IMR-90 (cell line): ENCODE measurements around the genes SERPINE3 and NEK3.

GRCh38 chr13:50123365-50124085 is 108.3 kb downstream of the KCNRG start:
- RRBS: 1% methylated on average over 2 of the region's 34 CpGs
CAGE:
- cytosol, long polyA plus RNA: no peak
- long polyA plus RNA: no peak
- nucleus, long polyA plus RNA: no peak

- RRBS: no CpG with 5 or more reads among the region's 4 CpGs
CAGE:
- cytosol, long polyA plus RNA: no peak
- long polyA plus RNA: no peak
- nucleus, long polyA plus RNA: no peak
These were observed 193.1 kb downstream of the KCNRG start for GRCh38 chr13:50208429-50208740.

DNA sequence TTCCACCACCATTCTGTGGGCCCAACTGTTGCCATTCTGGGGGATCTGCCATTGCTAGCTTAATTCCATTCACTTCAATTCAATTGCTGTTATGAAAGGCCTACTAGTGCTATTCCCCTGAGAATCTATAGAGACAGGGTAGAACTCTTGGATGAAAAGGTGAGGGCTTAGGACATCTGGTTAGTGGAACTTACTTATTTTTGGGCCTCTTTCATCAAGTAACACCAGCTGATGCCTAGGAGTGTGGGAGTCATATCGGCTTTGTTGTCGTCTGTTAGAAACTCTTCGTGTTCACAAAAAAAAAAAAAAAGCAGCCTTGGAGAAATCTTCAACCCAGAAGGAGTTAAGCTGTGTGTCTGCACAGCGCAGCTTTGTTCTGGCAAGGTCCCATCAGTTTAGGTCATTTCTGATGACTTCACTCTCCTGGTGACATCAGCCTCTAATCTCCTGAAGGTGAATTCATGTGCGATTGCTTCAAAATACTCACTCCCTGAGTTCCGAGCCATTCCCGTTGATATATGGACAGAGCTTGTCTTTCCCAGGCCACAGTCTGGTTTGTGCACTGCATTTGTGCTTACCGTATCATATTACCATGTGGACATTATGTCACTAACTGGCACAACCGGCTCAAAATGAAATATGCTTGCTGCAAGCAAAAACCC is 342.2 kb downstream of the KCNRG start:
- RRBS: no CpG with 5 or more reads among the region's 9 CpGs
CAGE:
- cytosol, long polyA plus RNA: no peak
- long polyA plus RNA: no peak
- nucleus, long polyA plus RNA: no peak

- RRBS: no CpG with 5 or more reads among the region's 3 CpGs
CAGE:
- cytosol, long polyA plus RNA: no peak
- long polyA plus RNA: no peak
- nucleus, long polyA plus RNA: no peak
These were observed 396.2 kb downstream of the KCNRG start for GRCh38 chr13:50411407-50411942.

DNA sequence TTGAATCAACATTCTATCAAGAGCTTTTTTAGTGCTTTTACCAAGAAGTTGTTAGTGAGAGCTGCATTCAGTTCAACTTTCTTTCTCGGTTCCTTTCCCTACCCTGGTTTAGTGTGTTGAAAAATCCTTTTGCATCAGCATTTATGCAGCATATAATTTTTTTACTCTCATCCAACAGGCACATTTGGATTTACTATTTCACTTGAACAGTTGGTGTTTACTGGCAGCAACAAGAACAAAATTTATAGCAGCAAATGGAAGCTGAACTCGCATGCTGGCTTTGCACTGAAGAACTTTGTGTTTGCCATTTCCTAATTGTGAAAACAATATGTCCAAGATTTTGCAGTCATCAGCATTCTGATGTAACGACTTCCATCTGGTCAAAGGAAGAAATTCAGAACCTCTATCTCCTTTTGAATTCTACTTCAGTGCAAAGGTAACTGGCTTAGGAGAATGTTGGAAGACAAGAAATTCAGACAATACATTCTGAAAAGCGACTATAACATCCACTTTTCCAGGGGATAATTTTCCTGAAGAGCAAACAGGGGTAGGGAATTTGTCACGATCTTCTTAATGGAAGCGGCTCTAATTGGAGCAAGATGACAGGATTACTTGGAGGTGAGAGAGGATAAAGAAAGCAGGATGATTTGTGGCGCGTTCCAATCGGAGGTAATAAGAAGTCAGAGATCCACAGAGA is 131.0 kb downstream of the DLEU7 start:
- RRBS: no CpG with 5 or more reads among the region's 9 CpGs
CAGE:
- cytosol, long polyA plus RNA: no peak
- long polyA plus RNA: no peak
- nucleus, long polyA plus RNA: no peak

DNA sequence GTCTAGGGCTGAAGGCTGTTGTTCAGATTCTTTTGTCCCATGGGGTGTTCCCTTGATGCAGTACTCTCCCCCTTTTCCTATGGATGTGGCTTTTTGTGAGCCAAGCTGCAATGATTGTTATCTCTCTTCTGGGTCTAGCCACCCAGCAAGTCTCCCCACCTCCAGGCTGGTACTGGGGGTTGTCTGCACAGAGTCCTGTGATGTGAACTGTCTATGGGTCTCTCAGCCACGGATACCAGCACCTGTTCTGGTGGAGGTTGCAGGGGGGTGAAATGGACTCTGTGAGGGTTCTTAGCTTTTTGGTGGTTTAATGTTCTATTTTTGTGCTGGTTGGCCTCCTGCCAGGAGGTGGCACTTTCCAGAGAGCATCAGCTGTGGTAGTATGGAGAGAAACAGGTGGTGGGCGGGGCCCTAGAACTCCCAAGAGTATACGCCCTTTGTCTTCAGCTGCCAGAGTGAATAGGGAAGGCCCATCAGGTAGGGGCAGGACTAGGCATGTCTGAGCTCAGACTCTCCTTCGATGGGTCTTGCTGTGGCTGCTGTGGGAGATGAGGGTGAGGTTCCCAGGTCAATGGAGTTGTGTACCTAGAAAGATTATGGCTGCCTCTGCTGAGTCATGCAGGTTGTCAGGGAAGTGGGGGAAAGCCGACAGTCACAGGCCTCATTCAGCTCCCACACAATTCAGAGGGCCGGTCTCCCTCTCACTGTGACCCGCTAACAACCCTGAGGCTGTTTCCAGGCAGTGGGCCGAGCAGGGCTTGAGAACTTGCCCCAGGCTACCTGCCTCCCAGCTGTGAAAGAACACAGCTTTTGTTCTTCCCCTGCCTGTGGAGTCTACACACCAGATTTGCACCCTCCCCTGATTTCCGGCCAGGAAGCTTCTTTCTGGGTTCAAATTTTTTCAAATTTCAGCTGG is 87.4 kb downstream of the DLEU7 start:
- RRBS: no CpG with 5 or more reads among the region's 9 CpGs
CAGE:
- cytosol, long polyA plus RNA: no peak
- long polyA plus RNA: no peak
- nucleus, long polyA plus RNA: no peak

DNA sequence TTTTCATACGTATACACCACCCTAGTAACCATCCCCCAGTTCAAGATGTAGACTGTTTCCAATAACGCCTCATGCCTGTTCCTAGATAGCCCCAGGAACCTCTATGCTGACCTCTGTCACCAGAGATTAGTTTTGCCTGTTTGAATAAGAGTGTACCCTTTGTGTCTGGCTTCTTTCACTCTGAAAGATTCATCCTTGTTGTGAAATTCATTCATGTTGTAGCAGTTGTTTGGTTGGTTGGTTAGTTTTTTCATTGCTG is 1.4 kb downstream of the RNASEH2B start:
- RRBS: no CpG with 5 or more reads among the region's 2 CpGs
CAGE:
- cytosol, long polyA plus RNA: no peak
- long polyA plus RNA: no peak
- nucleus, long polyA plus RNA: no peak

DNA sequence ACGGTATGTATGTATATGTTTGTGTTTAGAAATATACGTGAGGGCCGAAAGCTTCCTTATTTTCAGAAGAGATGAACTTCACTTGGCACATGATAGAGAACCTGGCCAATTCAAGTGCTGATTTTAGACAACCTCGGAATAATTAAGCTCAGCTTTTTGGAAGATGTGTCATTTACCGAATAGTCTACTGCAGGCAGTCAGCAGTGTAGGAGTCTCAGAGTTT is 4.6 kb downstream of the RNASEH2B start:
- RRBS: no CpG with 5 or more reads among the region's 5 CpGs
CAGE:
- cytosol, long polyA plus RNA: no peak
- long polyA plus RNA: no peak
- nucleus, long polyA plus RNA: no peak

GRCh38 chr13:51235864-51236176 is 13.6 kb downstream of the FAM124A start:
- RRBS: no CpG with 5 or more reads among the region's 2 CpGs
CAGE:
- cytosol, long polyA plus RNA: no peak
- long polyA plus RNA: no peak
- nucleus, long polyA plus RNA: no peak

DNA sequence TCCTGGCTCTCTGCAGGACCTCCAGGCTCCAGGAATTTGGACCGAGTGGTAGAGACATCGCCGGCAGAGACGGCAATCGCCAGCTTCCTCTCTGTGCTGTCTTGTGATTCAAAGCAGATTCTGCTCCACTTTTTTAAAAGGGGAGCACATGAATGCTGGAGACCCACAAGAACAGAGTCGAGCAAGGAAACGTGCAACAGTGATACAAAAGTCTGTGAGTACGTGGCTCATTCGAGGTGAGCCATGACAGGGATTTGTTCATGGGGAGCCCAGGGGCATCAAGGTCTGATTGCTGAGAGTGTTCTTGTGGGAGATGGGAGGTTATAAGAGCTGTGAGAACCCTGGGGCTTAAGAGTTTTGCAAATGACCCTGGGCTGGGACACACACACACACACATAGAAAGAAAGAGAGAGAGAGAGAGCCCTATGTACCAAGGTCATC is at the start of gene SERPINE3:
TSS of gene SERPINE3 (plus strand) at position 162 of the 441 bp plus-strand sequence.
- RRBS: no CpG with 5 or more reads among the region's 9 CpGs
CAGE:
- cytosol, long polyA plus RNA: no peak
- long polyA plus RNA: no peak
- nucleus, long polyA plus RNA: no peak

GRCh38 chr13:51500684-51501321 is 48.0 kb upstream of the INTS6 start:
- RRBS: no CpG with 5 or more reads among the region's 2 CpGs
CAGE:
- cytosol, long polyA plus RNA: no peak
- long polyA plus RNA: no peak
- nucleus, long polyA plus RNA: no peak

GRCh38 chr13:51590903-51591403 is 6.7 kb downstream of the WDFY2 start:
- RRBS: no CpG with 5 or more reads among the region's 3 CpGs
CAGE:
- cytosol, long polyA plus RNA: no peak
- long polyA plus RNA: no peak
- nucleus, long polyA plus RNA: no peak

DNA sequence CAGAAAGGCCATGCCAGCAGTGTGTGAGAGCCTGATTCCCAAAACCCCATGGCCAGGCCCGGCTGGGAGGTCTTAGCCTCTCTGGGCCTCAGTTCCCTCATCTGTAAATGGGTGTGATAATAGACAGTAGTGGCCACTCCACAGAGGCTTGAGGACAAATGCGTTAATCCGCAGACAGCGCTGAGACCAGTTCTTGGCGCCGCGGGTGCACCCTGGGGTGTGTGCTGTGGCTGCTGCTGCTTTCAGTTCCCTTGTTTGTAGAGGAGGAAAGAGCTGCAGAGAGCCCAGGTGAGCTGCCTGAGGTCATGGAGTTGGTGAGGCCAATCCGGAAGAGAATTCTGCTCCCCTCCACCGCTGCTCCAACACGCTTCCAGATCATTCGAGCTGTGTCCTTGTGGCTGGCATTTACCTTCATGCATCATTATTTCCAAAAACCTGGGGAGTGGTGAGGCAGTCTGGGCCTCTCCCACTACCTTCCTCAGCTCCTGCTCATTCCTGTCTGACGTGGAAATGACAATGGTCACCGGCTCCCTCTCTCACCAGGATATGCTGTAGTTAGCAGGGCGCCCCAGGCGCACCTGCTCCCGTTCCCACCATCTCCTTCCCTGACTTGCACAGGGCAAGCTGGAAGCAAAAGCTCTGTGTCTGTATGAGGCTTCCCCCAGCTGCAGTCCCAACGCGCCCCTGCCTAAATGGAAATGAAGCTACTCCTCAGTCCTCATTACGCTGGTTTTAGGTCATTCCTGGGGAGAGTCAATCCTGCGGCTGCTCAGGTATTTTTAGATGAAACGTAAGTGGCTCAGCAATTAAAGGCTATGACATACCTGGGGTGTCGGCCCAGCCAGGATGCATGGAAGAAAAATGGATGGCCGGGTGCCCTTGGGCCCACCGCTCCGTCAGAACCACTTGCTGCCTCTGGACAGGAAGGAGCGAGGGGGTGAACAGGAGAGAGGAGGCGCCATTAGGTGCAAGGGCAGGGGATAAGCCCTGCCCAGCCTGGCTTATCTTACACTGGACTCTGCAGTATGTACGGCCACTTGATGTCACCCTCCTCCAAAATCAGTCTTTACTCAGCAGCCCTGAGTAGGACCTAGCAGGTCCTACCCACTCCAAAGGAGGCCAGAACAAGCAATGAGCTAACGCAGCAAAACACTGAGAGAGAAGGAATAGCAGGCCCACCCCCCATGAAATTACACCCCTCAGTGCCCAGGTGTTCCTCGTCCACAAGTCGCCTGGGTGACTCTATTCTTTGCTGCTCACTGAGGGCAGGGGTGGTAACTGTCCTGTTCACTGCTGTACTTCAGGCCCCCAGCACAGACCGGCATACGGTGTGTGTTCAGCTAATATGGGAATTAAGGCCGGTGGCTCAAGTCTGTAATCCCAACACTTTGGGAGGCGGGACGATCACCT is 32.5 kb downstream of the DHRS12 start:
- RRBS: 96% methylated on average over 2 of the region's 36 CpGs
CAGE:
- cytosol, long polyA plus RNA: no peak
- long polyA plus RNA: no peak
- nucleus, long polyA plus RNA: no peak

GRCh38 chr13:51851189-51851600 is 6.2 kb upstream of the TMEM272 start:
- RRBS: no CpG with 5 or more reads among the region's 6 CpGs
CAGE:
- cytosol, long polyA plus RNA: no peak
- long polyA plus RNA: no peak
- nucleus, long polyA plus RNA: no peak

DNA sequence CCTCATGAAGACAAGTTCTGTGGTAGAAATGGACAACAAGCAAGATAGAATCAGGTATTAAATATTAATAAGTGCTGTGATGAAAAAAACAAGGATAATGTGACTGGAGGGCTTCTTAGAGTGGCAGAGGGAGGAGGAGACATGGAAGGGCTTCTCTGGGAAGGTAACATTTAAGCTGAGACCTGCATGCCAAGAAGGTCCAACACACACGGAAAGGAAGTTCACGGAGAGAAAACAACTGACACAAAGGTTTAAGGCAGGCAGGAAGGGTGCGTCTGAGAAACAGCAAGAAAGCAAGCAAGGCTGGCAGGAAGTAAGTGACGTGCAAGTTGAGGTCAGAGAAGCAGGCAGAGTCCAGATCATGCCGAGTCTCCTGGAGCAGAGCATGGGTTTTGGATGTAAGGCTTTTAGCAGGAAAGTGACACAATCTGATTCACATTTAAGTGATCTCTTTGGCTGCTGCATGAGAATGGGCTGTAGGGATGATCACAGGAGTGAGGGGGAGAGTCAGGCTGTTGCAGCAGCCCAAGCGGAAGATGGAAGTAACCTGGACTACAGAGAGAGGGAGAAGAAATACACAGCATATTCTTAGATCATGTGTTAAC is 60.5 kb downstream of the ATP7B start:
- RRBS: no CpG with 5 or more reads among the region's 6 CpGs
CAGE:
- cytosol, long polyA plus RNA: no peak
- long polyA plus RNA: no peak
- nucleus, long polyA plus RNA: no peak

DNA sequence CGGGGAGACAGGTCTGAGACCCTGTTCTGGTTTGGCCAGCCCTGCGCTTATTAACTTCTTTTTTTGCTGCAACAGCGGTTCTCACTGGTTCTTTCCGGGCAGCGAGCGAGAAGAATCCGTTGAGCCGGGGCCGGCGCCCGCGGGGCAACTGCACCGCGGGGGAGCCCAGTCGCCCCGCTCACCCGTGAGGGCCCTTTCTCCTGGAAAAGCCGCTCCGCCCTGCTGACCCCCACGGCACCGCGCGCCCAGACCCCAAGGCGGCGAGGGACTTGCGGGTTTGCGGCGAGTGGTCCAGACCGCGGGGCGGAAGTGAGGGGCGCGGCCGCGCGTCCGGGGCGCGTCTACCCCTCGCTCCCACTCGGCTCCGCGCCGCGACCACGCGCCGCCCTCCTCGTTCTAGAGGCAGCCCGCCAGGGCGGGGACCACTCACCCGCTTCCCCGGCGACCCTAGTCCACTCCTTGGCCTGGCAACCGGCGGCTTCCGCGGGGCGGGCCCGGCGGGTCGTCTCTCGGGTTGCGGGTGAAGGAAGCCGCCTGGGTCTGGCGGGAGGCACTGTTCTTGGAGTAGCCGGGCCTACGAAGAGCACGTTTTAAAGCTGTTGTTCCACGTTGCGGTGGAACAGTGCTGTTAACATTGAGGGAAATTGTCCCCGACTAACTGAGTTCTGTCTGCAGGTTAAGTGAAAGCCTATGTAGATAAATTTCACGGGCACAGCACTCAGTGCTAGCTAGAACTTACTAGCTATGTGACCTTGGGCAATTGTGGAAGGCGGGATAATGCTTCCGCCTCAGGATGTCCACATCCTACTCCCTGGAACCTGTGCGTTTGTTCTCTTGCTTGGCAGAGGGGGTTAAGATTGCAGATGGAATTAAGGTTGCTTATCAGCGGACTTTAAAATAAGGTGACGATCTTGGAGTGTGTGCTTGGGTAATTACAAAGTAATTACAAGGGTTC is at the start of gene NEK3:
TSS of gene NEK3 (minus strand) at position 485 of the 955 bp plus-strand sequence.
- RRBS: 2% methylated on average over 17 of the region's 78 CpGs
CAGE:
- cytosol, long polyA plus RNA: no peak
- long polyA plus RNA: no peak
- nucleus, long polyA plus RNA: no peak

DNA sequence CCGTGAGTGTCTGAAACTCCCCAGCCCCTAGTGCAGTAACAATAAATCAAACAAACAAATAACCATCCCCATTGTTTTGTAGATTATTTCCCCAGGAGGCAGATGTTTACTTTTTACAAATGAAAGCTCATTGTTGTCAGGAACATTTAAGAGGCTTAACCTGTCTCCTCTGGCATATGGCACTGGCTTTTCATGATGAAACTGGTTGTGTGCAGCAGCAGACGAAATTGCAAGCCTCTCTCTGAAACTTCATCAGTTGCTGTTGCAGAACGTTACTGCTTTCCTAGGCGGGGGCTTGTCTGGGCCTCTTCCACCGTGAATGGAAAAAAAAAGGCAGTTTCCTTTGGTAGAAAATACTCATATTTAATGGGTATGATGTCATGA is 31.8 kb upstream of the PCDH8 start:
- RRBS: no CpG with 5 or more reads among the region's 5 CpGs
CAGE:
- cytosol, long polyA plus RNA: no peak
- long polyA plus RNA: no peak
- nucleus, long polyA plus RNA: no peak

DNA sequence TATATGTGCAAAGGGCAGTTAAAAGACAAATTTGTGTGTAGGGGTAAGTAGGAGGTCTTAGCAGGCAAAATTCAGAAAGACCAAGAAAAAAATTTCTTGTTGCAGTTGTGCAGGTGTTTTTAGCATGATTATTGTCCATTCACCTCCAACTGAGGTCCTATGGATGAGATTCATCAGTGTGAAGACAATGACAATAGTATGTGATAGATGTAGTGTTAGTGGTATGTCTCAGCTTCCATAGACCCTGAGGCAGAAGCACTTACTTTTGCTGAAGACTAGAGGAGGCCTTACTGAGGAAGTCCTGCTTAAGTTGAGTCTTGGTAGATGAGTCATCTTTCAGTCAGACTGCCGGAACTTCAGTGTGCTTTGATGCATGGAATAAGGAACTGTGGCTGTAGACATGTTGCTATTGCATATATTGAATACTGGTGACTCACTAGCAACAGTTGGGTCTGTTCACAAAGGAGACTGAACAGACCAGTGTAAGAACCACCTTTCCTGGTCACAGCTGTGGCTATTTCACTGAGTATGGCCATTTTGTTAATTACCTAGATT is 1000.5 kb downstream of the OLFM4 start:
- RRBS: no CpG with 5 or more reads among the region's 1 CpG
CAGE:
- cytosol, long polyA plus RNA: no peak
- long polyA plus RNA: no peak
- nucleus, long polyA plus RNA: no peak

DNA sequence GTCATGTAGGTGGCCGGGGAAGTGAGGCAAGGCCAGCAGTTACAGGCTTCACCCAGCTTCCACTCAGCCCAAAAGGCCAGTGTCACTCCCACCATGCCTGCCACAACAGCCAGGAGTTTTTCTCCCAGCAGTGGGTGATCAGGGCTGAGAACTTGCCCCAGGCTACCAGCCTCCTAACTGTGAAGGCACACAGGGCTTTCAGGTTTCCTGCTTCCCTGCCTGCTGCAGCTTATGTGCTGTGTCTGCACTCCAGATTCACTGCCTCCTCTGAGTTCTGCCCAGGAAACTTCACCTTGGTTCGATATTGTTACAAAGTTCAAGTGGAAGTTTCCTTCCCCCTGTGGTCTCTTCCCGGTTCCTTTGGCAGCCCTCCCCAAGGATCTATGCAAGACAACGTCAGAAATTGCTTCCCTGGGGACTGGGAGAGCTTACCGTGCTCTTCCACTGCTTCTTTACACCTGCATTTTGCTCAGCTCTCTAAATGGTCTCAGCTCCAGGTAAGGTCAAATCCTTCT is 1730.2 kb upstream of the PRR20A start:
- RRBS: no CpG with 5 or more reads among the region's 5 CpGs
CAGE:
- cytosol, long polyA plus RNA: no peak
- long polyA plus RNA: no peak
- nucleus, long polyA plus RNA: no peak

- RRBS: no CpG with 5 or more reads among the region's 15 CpGs
CAGE:
- cytosol, long polyA plus RNA: no peak
- long polyA plus RNA: no peak
- nucleus, long polyA plus RNA: no peak
These were observed 404.7 kb upstream of the PRR20A start for GRCh38 chr13:56735875-56736495.